Mesenchymal stem cell of Wharton's jelly (primary cell): Measurements from ENCODE around the genes LDLRAD4 and POTEC.

- CAGE, long polyA plus RNA = no peak
Measured at GRCh38 chr18:12324992-12325515, 17.0 kb downstream of the TUBB6 start.

DNA sequence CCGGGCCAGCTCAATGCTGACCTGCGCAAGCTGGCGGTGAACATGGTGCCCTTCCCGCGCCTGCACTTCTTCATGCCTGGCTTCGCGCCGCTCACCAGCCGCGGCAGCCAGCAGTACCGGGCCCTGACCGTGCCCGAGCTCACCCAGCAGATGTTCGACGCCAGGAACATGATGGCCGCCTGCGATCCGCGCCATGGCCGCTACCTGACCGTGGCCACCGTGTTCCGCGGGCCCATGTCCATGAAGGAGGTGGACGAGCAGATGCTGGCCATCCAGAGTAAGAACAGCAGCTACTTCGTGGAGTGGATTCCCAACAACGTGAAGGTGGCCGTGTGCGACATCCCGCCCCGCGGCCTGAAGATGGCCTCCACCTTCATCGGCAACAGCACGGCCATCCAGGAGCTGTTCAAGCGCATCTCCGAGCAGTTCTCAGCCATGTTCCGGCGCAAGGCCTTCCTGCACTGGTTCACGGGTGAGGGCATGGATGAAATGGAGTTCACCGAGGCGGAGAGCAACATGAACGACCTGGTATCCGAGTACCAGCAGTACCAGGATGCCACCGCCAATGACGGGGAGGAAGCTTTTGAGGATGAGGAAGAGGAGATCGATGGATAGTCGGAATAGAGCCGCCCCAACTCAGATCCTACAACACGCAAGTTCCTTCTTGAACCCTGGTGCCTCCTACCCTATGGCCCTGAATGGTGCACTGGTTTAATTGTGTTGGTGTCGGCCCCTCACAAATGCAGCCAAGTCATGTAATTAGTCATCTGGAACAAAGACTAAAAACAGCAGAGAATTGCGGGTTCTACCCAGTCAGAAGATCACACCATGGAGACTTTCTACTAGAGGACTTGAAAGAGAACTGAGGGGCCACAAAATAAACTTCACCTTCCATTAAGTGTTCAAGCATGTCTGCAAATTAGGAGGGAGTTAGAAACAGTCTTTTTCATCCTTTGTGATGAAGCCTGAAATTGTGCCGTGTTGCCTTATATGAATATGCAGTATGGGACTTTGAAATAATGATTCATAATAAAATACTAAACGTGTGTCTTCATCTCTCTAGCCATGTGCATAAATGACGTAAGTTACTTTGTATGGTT, 17.8 kb downstream of the TUBB6 start:
- CAGE, long polyA plus RNA = no peak

DNA sequence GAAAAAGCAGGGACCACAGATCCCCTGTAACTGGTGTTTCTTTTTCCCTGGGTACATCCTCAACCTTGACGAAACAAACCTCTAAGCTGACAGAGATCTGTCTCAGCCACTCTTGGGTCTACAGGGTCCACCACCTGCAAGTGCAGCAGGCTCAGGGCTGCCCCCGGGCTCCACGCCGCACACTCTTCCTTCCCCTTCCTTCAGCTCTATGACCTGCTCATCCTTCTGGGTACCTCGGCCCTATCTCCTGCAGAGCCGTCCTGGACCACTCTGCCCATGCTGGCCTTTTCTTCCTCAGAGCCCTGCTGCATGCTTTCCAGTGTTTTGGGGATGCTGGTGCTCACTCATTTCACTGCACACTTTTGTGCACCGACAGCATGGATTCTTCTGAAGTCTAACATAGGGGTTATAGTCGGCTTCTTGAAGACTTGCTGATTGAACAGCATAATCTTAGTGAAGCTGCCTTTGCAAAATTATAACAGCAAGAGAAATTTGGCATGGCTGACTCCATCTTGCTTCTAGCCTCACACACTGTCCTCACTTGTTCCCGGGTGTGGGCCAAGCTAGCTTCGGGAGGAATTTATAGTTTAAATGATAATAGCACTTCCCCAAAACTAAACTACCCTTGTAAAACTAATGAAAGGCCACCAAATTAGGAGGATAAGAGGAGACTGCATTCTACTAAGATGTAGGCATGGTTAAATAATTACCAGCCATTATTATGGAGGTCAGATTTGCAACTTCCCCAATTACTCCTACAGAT, 27.6 kb downstream of the TUBB6 start:
- CAGE, long polyA plus RNA = no peak

GRCh38 chr18:12371331-12371910, 5.6 kb downstream of the AFG3L2 start:
- CAGE, long polyA plus RNA = no peak

- CAGE, long polyA plus RNA = no peak
Measured at GRCh38 chr18:12377368-12378371, 643 bp upstream of the AFG3L2 start.

GRCh38 chr18:12638251-12639120, 19.4 kb downstream of the SPIRE1 start:
- CAGE, long polyA plus RNA = no peak

- CAGE, long polyA plus RNA = no peak
Measured at GRCh38 chr18:12658351-12659065, 601 bp upstream of the SPIRE1 start.

GRCh38 chr18:13004305-13005120, 13.4 kb downstream of the CEP192 start:
- CAGE, long polyA plus RNA = no peak

GRCh38 chr18:13136537-13137083, 82.0 kb upstream of the LDLRAD4 start:
- CAGE, long polyA plus RNA = no peak

- CAGE, long polyA plus RNA = no peak
Measured at GRCh38 chr18:13218572-13219151, at the start of gene LDLRAD4. Gene LDLRAD4, plus strand, starts transcription at chr18:13218760.

GRCh38 chr18:13221949-13222415, 3.4 kb downstream of the LDLRAD4 start:
- CAGE, long polyA plus RNA = no peak

DNA sequence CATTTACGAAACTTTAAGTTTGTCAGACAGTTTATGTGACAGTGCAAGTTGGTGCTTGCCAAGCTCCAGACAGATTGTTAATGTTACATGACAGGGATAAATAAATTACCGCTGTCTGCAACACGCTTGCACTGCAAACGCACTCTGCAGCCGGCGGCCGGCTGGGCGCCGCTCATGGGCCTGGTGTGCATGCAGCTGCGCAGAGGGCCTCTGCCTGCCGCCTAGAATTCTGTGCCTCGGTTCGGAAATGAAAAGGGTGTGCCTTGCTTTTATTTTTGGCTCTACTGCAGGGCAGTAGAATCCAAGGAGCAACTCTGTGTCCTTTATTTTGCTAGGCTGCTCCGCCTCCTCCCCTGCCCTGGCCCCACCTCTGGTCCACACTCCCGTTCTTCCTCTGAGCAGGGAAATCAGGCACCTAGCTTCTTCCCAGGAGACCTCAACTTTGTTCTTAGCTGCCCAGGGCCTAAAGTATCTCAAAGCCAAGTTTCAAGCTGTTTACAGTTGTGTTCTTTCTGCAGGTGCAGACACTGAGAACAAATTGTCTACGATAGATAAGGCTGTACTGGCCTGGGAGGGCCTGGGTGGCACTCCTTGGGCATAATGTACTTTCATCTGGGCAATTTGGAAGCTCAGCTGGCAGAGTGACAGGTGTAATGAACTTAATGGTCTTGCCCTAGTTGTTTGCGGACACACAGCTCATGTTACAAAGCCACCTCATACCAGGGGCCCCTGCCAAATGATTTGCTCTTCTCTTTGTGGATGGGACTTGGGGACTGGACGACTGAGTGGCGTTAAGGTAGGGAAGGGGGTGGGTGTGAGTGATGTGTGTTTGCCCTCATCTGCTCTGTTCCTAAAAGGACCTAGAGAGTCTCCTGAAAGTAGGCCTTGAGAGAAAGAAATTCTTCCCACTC, 4.1 kb downstream of the LDLRAD4 start:
- CAGE, long polyA plus RNA = no peak

GRCh38 chr18:13277896-13278412, 59.4 kb downstream of the LDLRAD4 start:
- CAGE, long polyA plus RNA = no peak

- CAGE, long polyA plus RNA = no peak
Measured at GRCh38 chr18:13438680-13439110, 220.1 kb downstream of the LDLRAD4 start.

DNA sequence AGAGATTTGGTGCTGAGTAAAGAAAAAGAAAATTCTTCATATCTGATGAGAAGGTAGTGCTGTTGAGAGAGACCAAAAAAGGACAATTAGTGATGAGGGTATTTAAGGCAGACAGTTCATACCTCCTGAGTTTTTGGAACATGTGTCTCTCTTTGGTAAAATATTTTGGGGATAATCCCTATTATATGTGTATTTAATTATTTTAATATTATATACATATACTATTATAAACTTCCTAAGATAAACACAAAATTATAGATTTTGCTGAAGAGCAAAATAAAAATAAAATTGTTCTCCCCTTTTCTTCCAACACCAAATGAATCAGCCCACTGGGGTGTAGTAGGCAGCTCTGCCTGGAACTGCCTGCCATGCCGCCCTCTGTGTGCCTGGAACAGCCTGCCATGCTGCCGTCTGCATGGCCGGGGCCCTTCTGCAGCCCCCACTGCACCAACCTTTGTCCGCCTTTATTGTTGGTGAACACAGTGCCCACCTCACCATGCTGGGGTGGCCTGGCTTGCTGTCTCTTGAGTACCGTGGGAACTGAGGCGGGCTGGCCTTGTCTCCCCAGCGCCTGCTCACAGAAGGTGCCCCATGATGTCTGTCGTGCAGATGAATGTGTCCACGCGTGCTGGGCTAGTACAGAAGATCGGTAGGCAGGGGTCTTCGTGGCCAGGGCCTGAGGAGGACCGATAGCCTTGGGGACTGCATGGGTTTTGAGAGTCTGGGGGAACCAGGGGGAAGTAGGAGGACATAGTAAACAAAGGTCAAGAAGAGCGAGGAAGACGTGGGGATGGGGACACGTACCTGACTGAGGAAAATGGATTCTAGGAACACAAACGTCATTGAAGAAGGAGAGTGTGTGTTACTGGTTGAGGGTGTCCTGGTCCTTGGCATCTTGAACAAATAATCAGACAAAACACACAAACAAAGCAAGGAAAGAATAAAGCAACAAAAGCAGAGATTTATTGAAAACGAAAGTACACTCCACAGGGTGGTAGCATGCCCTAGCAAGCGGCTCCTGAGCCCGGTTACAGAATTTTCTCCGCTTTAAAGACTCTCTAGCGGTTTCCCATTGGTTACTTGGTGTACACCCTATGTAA, 242.4 kb downstream of the LDLRAD4 start:
- CAGE, long polyA plus RNA = no peak

DNA sequence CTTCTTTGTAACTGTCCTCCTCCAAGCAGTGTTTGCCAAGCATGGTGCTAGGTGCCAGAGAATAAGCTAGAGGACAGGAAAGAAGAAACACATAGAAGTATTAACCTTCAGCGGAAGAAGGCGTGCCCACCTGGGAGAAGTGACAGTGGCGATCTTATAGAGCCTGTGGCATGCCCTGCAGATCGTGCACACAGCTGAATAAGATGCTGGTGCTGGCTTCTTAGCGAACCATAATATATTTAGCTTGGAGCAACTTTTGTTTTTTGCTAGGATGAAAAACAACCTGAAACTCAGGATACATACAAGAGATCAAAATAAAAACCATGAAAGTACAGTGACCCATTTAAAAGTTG, 147.9 kb downstream of the FAM210A start:
- CAGE, long polyA plus RNA = no peak

- CAGE, long polyA plus RNA = no peak
Measured at GRCh38 chr18:13868809-13869362, 44.9 kb downstream of the MC5R start.

DNA sequence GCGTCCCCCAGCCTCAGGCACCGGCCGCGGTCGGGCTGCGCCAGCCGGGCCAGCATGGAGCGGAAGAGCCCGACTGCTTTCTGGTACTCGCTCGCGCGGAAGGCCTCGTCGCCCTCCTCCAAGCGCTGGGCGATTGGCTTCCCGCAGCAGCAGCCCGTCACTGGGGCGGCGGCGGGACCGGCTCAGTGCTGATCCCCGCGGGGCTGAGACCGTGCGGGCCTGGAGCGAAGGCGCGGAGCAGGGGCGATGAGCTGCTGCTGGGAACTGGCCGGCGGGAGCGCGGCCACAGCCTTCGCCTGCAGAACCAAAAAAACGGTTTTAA, 92.7 kb downstream of the POTEC start:
- CAGE, long polyA plus RNA = no peak

GRCh38 chr18:14543404-14543873, at the start of gene POTEC:
Gene POTEC, minus strand, starts transcription at chr18:14543600.
- CAGE, long polyA plus RNA = no peak

GRCh38 chr18:21117720-21118439, 6.3 kb upstream of the ROCK1 start:
- CAGE, long polyA plus RNA = no peak